Upper lobe of left lung (tissue), 5 donors: ENCODE measurements around a stretch of chr5.

DNA sequence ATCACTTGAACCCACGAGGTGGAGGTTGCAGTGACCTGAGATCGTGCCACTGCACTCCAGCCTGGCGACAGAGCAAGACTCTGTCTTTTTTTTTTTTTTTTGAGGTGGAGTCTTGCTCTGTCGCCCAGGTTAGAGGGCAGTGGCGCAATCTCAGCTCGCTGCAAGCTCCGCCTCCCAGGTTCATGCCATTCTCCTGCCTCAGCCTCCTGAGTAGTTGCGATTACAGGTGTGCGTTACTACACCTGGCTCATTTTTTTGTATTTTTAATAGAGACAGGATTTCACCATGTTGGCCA, 42.7 kb downstream of the ANKRD33B start:
- PRO-cap, 2 experiments, result no peak in any of the 2 experiments
- RAMPAGE, long total RNA, 4 experiments, result no peak in any of the 4 experiments

DNA sequence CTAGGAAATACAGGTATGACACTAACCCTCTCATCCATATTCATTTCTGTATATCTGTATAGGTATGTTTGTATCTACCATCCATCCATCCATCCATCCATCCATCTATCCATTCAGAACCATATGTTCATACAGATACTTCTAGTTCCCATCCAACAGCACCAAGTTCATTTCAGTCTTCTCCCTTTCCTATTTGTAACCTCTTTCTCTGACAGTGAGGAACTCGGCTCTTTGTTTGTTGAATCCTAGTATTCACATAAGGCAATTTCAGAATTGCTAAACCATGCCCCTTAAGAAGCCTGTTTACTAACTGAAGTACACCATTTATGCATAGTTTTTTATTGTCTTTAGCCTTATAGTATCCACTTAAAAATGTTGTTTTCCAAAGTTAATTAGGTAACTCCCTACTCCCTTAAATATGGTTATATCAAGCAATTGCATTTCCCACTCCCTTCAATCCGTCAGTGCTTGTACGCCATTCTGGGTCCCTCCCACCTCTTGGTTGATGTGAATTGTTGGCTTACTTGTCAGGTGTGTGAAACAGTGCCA, 18.1 kb downstream of the DAP start:
- PRO-cap, 2 experiments, result no peak in any of the 2 experiments
- RAMPAGE, long total RNA, 4 experiments, result no peak in any of the 4 experiments

DNA sequence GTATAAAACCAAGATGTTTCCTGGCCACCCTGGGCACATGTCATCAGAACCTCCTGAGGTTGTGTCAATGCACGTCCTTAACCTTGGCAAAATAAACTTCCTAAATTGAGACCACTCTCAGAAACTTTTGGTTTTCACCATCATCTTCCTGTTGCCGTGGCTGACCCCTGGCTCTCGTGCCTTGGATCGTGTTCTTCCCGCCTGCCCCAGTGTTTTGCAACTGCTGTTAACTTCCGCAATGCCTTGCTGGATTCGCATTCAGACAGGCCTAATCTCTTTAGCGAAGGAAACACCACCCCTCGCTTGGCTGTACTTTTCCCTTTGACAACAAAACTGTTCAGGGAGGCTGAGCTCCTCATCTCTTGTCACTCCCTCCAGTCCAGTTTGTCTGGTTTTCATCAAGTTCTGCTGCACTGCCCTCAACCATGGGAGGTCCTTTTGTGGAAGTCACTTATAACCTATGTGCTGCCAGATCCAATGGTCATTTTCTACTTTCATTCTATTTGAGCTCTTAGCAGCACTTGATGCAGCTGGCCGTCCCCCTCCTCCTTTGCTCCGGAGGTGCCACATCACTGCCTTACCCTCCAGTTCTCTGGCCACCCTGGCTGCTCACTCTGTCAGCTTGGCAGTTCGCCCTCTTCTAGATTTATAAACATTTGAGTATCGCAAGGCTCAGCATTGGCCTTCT, 1.4 kb upstream of the DAP start:
- PRO-cap, 2 experiments, result no peak in any of the 2 experiments
- RAMPAGE, long total RNA, 4 experiments, result no peak in any of the 4 experiments

- PRO-cap, 2 experiments, result no peak in any of the 2 experiments
- RAMPAGE, long total RNA, 4 experiments, result no peak in any of the 4 experiments
Observed at GRCh38 chr5:10856818-10857128, 95.7 kb upstream of the DAP start.

GRCh38 chr5:10962121-10962434, 201.0 kb upstream of the DAP start:
- PRO-cap, 2 experiments, result no peak in any of the 2 experiments
- RAMPAGE, long total RNA, 4 experiments, result no peak in any of the 4 experiments

DNA sequence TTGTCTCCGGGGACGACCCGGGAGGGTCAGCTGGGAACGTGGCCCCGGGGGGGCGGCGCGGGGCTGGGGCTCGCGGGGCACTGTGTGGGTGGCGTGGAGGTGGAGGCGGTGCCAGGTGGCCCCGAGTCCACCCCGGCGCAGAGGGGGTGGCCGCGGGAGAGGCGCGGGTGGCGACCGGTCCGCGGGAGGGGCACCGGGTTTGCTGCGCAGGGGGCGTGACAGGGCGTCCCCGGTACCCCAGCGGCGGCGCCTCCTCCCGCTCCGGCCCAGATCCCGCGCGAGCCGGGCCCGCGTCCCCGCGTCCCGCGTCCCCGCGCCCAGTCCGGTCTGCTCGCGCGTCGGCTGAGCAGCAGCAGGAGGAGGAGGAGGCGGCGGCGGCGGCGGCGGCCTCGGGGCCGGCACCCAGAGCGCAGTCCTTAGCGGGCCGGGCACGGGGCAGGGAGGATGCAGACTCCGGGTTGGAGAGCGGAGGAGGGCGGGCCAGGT, 1.4 kb downstream of the TRIO start:
- PRO-cap, 2 experiments, result peak in 2 of 2 experiments; most common plus-strand start position 320 of the sequence (in 2); most common minus-strand start position 82 of the sequence (in 1)
- RAMPAGE, long total RNA, 4 experiments, result no peak in any of the 4 experiments

DNA sequence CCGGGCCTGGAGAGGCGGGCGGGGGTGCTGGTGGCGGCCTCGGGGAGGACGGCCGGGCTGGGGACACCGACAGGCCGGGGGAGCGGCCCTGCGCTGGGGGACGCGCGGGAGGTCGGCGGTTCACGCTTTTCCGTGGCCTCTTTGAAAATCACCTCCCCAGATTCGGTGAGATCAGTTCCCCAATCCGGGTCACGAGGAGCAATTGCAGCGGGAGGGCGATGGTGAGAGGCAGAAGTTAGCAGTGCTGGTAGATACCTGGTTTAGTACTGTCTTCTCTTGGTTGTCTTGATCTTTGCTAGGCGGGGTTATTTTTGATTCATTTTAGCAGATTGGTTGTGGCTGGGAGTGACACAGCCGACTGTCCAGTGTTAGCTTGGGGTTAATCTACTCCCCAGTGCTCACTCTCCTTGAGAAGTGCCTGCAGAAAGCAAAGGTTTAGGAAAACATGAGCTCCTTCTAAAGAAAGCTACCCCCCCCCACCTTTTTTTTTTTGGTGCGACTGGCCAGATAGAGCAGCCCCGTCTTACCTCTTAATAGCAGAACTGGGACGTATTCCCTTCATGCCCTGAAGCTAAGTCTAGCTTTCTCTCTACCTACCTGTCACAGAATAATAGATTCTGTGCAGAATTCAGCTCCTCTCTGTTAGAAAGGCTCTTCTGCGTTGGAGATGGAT, 2.0 kb downstream of the TRIO start:
- PRO-cap, 2 experiments, result peak in 1 of 2 experiments; most common plus-strand start position 201 of the sequence (in 1); most common minus-strand start position 143 of the sequence (in 1)
- RAMPAGE, long total RNA, 4 experiments, result no peak in any of the 4 experiments

DNA sequence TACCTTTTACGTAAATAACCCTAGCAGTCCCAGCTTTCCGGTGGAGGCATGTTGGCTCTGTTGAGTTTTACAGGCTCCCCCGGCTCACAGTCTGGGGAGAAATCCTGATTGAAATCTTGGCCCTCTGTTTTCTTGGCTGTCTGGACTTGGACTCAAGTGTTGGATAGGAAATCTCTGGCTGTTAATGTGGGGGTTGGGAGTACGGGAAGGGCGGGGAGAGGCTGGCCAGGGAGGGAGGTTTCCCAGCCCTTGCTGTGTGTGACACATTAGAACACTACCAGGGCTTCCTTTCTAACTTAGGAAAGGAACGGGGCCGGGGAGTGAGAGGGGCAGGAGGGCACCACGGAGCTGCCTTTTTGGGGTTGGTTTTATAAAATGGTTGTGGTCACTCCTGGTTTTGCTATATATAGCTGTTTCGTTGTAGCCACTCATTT, 10.9 kb downstream of the TRIO start:
- PRO-cap, 2 experiments, result peak in 1 of 2 experiments; most common plus-strand start position 294 of the sequence (in 1); most common minus-strand start position 154 of the sequence (in 1)
- RAMPAGE, long total RNA, 4 experiments, result no peak in any of the 4 experiments

DNA sequence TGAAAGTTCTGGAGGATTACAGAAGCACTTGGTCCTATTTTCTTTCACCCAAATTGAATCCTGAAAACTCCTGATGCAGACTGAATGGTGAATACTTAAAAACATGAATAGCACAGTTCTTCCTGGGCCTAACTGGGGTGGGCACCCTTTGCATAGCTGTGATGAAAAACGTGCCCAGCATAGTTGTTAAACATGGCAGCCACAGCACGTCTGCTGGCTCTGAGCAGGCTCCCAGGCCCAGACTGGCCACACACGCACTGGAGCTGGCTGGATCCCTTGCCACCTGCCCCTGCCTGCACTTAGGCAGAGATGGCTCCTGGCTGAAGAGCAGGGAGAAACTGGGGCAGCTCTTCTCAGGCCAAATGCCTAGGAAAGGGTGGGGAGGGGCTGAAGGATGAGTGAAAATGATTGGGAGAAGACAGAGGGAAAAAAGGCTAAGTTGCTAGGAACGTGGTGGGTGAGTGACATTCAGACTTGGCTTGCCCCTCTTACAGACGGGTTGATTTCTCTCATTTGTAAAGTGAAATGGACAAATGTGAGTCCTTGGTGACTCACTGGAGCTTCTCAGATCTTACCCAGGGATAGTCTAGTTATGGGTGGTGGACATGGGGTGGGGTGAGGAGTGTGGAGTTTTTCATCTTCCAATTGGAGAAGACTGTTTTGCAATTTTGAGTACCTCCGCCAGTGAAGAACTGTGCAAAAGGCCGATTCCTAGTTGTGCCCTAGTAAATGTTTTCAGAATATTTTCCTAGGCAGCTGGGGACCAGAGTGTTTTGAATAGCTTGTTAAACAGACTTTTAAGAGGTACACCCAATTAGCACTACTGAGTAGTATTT, 42.3 kb downstream of the TRIO start:
- PRO-cap, 2 experiments, result no peak in any of the 2 experiments
- RAMPAGE, long total RNA, 4 experiments, result no peak in any of the 4 experiments

GRCh38 chr5:14199745-14200257, 56.7 kb downstream of the TRIO start:
- PRO-cap, 2 experiments, result no peak in any of the 2 experiments
- RAMPAGE, long total RNA, 4 experiments, result no peak in any of the 4 experiments

GRCh38 chr5:14208930-14209573, 65.9 kb downstream of the TRIO start:
- PRO-cap, 2 experiments, result no peak in any of the 2 experiments
- RAMPAGE, long total RNA, 4 experiments, result no peak in any of the 4 experiments

DNA sequence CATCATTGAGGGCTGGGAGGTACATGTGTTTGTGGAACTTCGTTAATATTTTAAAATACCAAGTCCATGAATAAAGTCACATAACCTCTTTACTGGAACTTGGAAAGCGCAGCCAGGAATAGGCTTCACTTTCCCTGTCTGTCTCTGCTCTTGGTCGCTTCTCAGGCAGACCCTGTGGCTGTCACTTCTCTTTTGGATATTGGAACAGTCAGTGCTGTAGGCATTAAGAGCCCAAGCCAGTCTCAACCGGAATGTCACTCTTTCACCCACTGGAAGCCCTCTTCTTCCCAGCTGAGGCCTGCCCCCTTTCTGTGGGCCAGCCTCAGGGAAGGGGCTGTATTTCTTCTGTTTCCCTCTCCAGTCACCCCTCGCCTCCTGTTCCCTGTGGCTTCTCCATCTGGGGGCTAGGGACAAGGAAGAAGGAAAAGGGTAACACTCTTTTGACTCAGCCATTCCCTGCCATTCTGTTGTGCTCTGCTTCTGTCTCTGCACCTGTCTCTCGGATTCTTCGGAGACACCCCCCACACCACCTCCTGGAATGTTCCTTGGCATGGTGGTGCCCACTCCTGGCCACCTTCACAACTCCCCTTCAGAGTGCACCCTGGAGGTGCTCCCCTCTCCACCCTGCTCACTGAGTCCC, 103.3 kb downstream of the TRIO start:
- PRO-cap, 2 experiments, result no peak in any of the 2 experiments
- RAMPAGE, long total RNA, 4 experiments, result no peak in any of the 4 experiments

DNA sequence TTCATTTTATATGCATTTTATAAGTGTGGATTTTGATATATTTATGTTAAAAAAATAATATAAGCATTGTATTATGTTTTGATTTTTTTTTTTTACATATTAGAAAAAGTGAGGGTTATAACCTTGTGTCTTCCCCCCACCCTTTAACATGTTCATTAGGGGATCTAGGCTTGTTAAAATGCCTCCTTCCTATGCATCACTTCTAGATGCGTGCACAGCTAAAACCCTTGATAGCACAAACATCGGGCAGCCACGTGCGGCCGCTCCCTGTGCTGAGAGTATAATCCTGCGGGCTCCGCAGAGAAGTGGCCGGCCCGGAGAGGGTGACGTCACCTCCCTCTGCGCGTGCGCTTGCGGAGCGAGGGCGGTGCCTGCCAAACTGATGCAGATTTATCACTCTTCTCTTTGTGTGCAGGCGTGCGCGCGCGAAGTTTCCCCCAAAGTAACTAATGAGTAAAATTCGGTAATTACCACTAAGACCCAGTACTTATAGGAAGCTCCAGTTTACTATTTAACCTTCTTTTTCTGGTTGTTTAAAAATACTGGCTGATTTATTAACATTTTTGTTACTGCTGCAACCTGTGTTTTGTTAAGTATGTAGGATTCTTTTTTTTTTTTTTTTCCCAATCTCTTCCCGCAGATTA, 121.5 kb downstream of the TRIO start:
- PRO-cap, 2 experiments, result peak in 1 of 2 experiments; most common plus-strand start position 396 of the sequence (in 1); most common minus-strand start position 286 of the sequence (in 1)
- RAMPAGE, long total RNA, 4 experiments, result no peak in any of the 4 experiments

- PRO-cap, 2 experiments, result no peak in any of the 2 experiments
- RAMPAGE, long total RNA, 4 experiments, result no peak in any of the 4 experiments
Observed at GRCh38 chr5:14444533-14445348, 136.9 kb upstream of the OTULINL start.

- PRO-cap, 2 experiments, result no peak in any of the 2 experiments
- RAMPAGE, long total RNA, 4 experiments, result no peak in any of the 4 experiments
Observed at GRCh38 chr5:14445553-14446535, 135.7 kb upstream of the OTULINL start.

GRCh38 chr5:14677943-14679241, 13.9 kb downstream of the OTULIN start:
- PRO-cap, 2 experiments, result no peak in any of the 2 experiments
- RAMPAGE, long total RNA, 4 experiments, result start-site peak on the plus strand in 1 of 4 experiments, at chr5:14678159-14678769 at its widest, 17 reads per replicate

GRCh38 chr5:14684279-14684696, 19.8 kb downstream of the OTULIN start:
- PRO-cap, 2 experiments, result no peak in any of the 2 experiments
- RAMPAGE, long total RNA, 4 experiments, result no peak in any of the 4 experiments

GRCh38 chr5:14711567-14712454, 47.3 kb downstream of the OTULIN start:
- PRO-cap, 2 experiments, result no peak in any of the 2 experiments
- RAMPAGE, long total RNA, 4 experiments, result start-site peak on the minus strand in 1 of 4 experiments, at chr5:14711823-14712178 at its widest, 6 reads per replicate

GRCh38 chr5:14900731-14901171, 29.2 kb upstream of the ANKH start:
- PRO-cap, 2 experiments, result no peak in any of the 2 experiments
- RAMPAGE, long total RNA, 4 experiments, result no peak in any of the 4 experiments

GRCh38 chr5:15615833-15616415, 115.9 kb downstream of the FBXL7 start:
- PRO-cap, 2 experiments, result no peak in any of the 2 experiments
- RAMPAGE, long total RNA, 4 experiments, result no peak in any of the 4 experiments